Mononuclear cell (primary cell): ENCODE measurements around the genes CDIP1 and C16orf96.

GRCh38 chr16:4425237-4425698 lies 400 bp upstream of the DNAJA3 start:
- RRBS = no CpG with 5 or more reads among the region's 32 CpGs

DNA sequence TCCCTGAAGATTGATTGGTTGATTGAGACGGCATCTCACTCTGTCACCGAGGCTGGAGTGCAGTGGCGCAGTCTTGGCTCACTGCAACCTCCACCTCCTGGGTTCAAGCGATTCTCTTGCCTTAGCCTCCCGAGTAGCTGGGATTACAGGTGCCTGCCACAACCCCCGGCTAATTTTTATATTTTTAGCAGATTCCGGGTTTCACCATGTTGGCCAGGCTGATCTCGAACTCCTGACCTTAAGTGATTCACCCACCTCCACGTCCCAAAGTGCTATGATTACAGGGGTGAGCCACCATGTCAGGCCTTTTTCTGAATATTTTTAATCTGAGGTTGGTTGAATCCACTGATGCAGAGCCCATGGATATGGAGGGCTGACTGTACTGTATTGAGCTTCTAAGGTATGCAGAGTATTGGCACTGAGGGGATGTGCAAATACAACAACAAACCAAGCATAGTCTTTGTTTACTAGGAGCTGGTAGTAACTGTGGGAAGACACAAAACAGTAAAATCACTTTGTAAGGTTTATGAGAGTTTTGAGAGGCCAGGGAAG lies 8.8 kb downstream of the HMOX2 start:
- RRBS = no CpG with 5 or more reads among the region's 9 CpGs

GRCh38 chr16:4507814-4508391 lies 30.7 kb downstream of the CDIP1 start:
- RRBS = no CpG with 5 or more reads among the region's 13 CpGs

GRCh38 chr16:4515603-4516302 lies 22.8 kb downstream of the CDIP1 start:
- RRBS = no CpG with 5 or more reads among the region's 5 CpGs

- RRBS = 1% methylated on average over 41 of the region's 93 CpGs
These were observed at the start of gene CDIP1 for GRCh38 chr16:4538165-4539253. Gene CDIP1, minus strand, starts transcription at chr16:4538773.

DNA sequence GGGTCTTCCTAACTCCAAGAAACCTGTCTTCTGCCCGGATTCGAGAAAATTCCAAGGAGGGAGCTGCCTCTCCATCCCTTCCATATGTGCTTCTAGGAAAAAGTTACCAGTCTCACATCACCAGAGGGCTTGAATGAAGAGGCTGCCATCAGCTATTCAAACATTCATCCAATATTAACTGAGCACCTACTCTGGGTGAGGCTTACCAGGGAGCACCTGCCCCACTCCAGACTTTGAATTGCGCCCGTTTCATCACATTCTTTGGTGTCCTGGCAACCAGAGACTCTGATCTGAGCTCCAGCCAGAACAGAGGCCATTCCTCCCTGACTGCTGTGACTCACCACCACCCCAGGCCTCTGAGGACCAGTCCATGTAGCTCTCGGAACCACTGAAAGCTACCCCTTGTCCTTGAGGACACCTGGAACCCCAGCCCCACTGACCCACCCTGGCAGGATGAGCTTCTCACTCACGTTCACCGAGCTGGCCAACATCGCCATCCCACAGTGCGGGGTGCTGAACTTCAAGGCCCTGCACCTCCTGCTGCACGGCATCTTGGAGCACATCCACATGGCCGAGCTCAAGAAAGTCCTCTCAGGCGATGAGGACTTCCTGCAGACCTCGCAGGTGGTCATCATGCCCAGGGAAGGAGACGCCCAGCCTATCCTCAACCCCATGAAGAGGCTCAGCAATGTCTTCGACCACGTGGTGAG lies at the start of gene C16orf96:
Gene C16orf96 (plus strand): TSS at position 304 of the 710 bp plus-strand sequence.
- RRBS = no CpG with 5 or more reads among the region's 16 CpGs

GRCh38 chr16:4675671-4676404 lies 17.5 kb upstream of the NUDT16L1 start:
- RRBS = 94% methylated on average over 4 of the region's 18 CpGs

DNA sequence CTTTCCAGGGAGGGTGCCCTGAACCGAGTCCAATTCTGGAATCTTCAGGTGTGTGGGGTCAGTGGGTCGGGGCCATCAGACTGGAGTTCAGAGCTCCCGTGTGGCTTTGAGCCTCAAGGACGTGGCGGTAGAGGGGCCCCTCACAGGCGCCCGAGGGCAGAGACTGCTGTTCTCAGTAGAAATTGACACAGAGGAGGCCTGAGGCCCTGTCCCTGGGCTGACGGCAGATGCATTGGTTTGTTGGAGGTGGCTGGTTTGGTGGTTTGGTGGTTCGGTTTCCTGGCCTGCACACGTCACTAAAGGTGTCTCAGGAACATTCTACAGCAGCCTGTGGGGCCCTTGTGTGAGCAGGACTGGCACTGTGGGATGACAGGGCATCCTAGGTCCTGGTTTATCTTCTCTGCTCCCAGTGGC lies 16.9 kb upstream of the NUDT16L1 start:
- RRBS = no CpG with 5 or more reads among the region's 10 CpGs

GRCh38 chr16:4680881-4681817 lies 12.2 kb upstream of the NUDT16L1 start:
- RRBS = 83% methylated on average over 1 of the region's 38 CpGs

GRCh38 chr16:4725059-4725563 lies 9.0 kb downstream of the ANKS3 start:
- RRBS = no CpG with 5 or more reads among the region's 5 CpGs

GRCh38 chr16:4801565-4801987 lies 857 bp downstream of the ROGDI start:
- RRBS = 40% methylated on average over 4 of the region's 13 CpGs

GRCh38 chr16:4826993-4827650 lies 20.0 kb downstream of the GLYR1 start:
- RRBS = no CpG with 5 or more reads among the region's 18 CpGs

GRCh38 chr16:4876673-4877197 lies 29.5 kb downstream of the UBN1 start:
- RRBS = no CpG with 5 or more reads among the region's 9 CpGs

DNA sequence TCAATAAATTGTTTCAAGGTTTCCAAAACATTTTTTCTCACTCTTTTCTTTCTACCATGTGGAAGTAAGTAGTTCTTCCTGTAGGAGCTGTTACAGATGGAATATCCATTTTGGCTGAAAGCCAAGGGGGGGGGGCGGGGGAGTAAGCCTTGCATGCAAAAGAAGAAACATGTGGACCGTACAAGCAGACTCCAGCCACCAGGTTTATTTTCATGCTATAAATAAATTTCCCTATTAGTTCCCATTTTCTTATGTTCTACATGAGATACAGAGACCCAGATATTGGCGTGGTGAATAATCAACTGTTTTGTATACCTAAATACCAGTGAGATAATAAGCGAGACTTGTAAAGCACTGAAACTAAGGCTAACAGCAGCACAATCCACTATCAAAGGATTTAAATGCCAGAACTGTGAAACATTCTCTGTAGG lies 35.1 kb downstream of the UBN1 start:
- RRBS = no CpG with 5 or more reads among the region's 4 CpGs

- RRBS = no CpG with 5 or more reads among the region's 26 CpGs
These were observed 43.0 kb downstream of the UBN1 start for GRCh38 chr16:4890076-4890917.

- RRBS = 8% methylated on average over 13 of the region's 58 CpGs
These were observed 29.4 kb downstream of the SEC14L5 start for GRCh38 chr16:4987295-4988194.

GRCh38 chr16:5058471-5059029 lies 7.2 kb downstream of the C16orf89 start:
- RRBS = 66% methylated on average over 1 of the region's 11 CpGs

DNA sequence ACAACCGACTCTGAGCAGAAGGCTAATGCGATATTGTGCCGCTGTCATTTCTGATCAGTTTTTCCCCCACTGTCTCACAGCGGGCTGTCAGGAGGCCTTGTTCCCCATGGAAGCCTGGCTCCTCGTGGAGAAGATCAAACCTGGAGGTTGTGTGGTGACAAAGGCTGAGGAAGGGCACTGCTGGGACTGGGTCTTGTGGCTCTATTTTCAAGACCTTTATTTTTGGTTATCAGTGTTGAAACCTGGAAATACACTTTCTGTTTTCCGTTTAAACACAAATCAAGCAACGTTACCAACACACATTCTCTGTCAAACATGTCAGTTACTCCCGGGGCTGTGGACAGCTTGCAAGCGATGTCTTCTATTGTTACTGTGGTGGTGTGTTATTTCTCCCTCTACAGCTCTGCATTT lies 1245.4 kb downstream of the TMEM114 start:
- RRBS = no CpG with 5 or more reads among the region's 9 CpGs

GRCh38 chr16:8641403-8642593 lies 20.3 kb downstream of the METTL22 start:
- RRBS = no CpG with 5 or more reads among the region's 31 CpGs

GRCh38 chr16:8740635-8741391 lies 56.6 kb downstream of the TMEM186 start:
- RRBS = no CpG with 5 or more reads among the region's 8 CpGs